ENCODE data around the genes TMEM11 and NATD1.

GRCh38 chr17:20095058-20095776, 86.1 kb downstream of the SPECC1 start:
- PRO-cap: bidirectional peak, plus-strand start at chr17:20095535, minus-strand start at chr17:20095424

GRCh38 chr17:20206157-20206546, 197.0 kb downstream of the SPECC1 start:
- PRO-cap: no peak

GRCh38 chr17:20281690-20282366, 185.5 kb downstream of the LGALS9B start:
- PRO-cap: no peak

DNA sequence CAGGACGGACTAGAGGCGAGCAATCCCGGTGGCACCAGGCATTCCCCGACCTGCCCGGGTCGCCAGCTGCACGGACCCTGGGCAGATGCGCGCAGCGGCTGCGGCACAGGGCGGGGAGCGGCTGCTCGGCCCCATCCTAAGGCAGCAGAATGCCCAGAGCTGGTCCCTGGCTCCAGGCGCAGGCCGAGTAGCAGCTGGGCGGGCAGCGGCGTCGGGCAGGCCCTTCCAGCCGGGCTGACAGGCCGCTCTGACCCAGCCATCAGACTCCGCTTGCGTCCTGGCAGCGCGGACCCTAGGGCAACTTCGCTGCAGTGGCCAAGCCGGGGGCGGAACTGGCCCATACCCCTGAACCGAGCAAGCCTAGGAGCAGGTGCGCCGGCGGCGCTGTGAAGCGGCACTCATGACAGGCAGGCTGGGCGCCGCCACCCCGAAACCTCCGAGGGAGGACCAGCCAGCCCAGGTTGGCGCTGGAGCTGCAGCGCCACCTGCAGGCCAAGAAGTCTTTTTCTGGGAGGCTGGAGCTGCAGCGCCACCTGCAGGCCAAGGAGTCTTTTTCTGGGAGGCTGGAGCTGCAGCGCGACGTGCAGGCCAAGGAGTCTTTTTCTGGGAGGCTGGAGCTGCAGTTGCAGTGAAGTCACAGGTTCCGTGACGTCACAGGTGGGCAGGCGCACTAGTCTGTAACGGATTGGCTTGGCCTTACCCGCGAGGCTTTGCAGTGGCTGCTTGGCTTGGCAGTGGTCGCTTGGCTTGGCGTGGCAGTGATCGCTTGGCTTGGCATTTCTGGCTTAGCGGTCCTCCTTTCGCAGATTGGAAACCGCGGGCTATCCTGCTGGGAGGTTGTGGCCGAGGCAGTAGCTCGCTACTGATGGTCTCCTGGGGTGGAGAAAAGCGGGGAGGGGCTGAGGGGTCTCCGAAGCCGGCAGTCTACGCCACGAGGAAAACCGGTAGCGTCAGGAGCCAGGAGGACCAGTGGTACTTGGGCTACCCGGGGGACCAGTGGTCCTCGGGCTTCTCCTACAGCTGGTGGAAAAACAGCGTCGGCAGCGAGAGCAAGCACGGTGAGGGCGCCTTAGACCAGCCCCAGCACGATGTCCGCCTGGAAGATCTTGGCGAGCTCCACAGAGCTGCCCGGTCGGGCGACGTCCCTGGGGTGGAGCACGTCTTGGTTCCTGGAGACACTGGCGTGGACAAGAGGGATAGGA, 146.5 kb downstream of the LGALS9B start:
- PRO-cap: unidirectional peak, minus-strand start at position 605 of the sequence

- PRO-cap: no peak
Measured at GRCh38 chr17:20447998-20448251, 19.4 kb downstream of the LGALS9B start.

DNA sequence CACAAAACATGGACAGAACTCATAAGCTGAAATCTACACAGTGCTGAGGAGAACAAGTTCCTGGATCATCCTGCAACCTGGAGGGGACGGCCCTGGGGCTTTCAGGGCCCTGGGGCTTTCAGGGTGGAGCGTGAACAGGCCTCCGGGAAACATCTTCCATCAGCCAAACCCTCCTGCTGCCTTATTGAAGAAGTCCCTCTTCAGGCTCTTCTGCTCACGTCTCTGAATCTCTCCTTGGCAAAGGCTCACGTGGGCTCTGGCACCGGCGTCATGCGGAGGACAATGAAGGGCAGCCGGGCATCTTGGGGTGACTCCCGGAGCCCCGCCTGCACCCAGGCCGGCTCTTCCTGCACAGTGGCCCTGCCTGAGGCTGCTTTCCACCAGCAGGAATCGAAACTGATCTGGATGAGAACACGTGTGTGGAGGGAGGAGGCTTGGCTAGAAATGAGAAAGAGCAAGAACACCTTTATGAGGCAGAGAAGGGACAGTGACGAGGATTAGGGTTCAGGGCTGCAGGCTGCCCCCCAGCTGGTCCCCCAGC, 127.4 kb downstream of the CDRT15L2 start:
- PRO-cap: no peak

- PRO-cap: no peak
Measured at GRCh38 chr17:20920717-20921333, 122.0 kb downstream of the USP22 start.

- PRO-cap: no peak
Measured at GRCh38 chr17:20998201-20998552, 44.6 kb downstream of the USP22 start.

DNA sequence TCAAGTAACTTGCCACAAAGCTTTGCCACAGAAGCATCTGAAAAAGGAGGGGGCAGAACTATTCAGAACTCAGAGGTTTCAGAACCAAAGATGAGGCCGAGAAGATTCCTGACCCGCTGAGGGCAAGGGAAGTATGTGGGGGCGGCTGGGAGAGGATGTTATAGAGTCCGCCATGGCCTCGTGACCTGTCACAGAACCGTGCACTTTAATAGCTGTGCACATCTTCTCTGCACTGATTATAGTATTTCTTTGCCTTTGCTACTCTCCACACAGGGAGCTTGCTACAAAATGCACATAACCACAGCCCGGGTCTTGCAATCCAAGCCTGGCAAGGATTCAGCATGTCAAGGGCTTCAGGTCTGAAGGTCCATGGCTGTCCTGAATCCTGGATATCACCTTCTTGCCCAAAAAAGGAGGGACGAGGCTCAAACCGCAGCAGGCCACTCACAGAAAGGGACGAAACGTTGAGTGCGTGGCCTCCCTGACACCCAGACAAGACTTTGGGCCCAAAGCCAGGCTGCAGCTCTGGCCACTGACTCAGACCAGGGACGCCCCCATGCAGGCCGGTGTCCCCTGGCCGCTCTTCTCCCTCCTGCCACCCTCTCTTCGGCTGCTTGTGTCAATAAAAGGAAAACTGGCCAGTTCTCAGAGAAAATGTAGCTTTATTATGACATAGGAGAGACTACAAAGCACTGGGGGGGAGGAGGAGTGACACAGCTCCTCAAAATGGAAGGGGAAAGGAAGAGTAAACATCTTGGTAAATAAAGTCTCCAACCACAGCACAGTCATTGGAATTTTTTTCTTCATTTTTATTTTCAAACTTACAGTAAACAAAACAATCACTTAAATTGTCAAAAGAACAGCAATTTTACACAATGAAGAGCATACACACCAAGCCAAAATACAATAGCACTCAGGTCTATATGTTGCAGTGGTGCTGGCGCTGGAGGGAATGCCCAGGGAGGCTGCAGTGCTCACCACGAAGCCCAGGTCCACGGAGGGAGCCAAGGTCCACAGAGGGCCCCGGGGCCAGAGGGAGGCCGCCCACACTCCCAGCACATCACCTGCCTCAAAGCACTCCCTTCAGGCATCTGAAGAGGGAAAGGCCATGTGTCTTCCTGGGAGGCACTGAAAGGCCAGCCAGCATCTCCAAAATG, 43.5 kb downstream of the USP22 start:
- PRO-cap: no peak

DNA sequence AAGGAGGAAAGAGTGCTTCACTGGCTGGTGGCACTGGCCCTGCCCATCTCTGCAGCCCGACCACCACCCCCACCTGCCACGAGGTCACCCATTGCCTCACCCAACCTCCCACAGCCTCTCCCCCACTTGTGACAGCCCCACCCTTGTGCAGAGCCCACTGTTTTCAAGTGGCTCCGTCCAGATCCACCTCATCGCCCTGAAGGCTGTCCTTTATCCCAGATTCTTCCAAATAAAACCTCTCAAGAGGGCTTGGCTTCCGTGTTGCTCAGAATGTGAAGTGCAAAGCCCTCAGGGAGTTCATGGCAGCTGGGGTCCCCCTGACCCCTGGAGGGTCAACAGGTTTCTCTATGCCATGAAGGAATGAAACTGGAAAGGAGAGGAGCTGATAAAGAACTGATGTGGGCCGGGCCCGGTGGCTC, 39.6 kb downstream of the USP22 start:
- PRO-cap: no peak

- PRO-cap: no peak
Measured at GRCh38 chr17:21098793-21099666, 27.7 kb upstream of the DHRS7B start.

DNA sequence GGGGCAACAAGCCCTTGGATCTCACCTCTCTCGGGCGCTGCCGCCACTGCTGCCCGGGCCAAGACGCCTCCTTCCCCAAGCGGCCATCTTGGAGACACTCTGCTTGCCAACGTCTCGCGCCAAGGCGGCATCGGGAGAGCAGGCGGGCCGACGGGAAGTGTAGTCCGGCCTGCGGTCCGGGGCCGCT, at the start of gene TMEM11:
Gene TMEM11 (minus strand): TSS at position 96 of the 187 bp plus-strand sequence.
- PRO-cap: bidirectional peak, plus-strand start outside the sequence, minus-strand start at position 85 of the sequence

DNA sequence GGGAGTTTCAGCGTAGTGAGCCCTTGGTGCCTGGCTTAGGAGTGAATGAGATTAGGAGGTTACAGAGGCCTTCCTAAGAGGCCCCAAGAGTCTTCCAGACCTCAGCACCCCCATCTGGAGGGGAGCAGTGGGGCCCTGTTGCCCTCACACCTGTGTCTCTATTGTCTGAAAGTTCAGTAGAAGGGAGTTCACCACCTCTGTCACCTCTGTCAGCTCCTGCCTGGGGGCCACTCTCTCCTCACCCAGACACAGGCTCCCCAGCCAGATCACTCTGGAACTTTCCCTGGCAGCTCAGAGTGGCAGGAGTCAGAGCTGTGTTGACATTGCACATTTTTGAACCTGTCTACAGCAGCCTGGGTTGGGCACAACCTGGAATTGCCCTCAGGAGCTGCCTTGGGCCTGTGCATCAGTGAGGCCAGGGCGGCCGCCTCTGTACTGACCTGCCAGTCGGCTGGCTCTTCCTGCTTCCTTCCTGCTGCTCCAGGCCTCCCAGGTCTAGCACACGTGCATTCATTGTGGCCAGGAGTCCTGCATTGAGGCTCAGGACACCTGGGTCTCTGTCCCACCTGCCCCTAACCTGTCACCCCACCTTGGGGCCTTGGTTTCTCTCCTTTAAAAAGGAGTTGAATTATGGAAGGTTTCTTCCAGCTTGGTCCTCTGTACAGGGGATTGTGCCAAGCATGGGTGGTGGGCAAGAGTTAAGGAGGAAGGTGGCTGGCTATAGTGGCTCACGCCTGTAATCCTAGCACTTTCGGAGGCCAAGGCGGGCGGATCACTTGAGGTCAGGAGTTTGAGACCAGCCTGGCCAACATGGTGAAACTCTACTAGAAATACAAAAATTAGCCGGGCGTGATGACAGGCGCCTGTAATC, 14.2 kb upstream of the TMEM11 start:
- PRO-cap: no peak

DNA sequence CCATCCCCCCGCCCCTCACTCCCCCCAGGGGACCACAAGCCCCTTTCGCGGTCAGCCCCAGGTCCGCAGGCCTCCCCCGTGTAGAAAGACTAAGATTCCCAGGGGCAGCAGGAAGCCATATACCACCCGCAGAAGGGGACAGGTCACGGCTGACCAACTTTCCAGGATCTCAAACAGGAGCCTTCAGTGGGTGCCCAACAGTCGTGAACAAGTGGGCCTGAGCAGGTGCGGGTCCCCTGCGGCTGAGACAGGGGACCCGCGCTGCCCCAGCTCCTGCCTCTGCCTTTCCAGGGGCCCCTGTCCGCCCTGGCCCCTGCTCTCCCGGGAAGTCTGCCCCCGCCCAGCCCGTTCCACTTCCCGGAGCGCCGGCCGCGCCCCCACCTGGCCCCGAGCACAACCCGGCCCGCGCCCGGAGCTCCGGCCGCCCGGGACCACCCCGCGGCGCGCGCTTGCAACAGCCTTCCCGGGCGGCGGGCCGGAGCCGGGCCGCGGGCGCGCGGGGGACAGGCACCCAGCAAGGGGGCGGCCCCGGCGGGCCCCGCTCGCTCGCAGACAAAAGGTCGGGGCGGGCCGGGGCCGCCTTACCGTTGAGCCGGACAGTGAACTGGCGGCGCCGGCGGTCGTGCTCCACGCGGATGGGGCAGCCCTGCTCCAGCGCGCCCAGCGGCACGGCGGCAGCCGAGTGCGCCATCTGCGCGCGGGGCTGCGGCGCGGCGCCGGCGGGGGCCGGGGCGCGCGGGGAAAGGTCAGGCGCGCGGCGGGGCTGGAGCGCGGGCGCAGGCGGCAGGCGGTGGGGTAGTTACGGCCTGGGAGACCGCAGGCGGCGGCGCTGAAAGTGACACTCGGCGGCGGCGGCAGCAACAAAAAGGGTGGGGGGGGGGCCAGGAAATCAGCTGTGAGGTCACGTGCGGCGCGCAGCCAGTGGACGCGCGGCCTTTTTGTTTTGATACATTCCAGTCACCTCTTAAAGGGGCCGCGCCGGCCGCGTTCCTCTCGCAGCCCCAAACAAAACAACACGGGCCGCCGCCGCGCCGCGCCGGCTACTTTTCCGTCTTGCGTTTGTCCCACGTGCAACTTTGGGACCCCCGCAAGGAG, at the start of gene NATD1:
Gene NATD1 (minus strand): TSS at position 837 of the 1,095 bp plus-strand sequence.
- PRO-cap: unidirectional peak, minus-strand start at position 837 of the sequence

- PRO-cap: no peak
Measured at GRCh38 chr17:21273133-21273924, 11.2 kb upstream of the MAP2K3 start.

DNA sequence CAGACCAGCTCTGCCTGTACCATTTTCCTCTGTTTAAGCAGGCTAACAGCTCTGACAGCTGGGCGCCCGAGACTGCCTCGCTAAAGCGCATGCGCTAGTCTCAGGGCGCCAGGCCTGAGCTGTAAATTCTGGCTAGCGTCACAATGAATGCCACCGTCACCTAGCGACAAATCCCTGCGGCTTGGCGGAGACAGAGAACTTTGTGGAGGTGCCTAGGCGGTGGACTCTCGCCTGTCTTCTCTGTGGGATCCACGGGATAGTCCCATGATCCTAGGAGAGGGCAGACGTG, 573.9 kb downstream of the KCNJ18 start:
- PRO-cap: no peak

- PRO-cap: no peak
Measured at GRCh38 chr17:22523975-22524819, 831.9 kb downstream of the KCNJ18 start.

- PRO-cap: no peak
Measured at GRCh38 chr17:27264440-27264639, 29.6 kb upstream of the WSB1 start.

GRCh38 chr17:27495489-27495838, 39.2 kb downstream of the KSR1 start:
- PRO-cap: no peak

GRCh38 chr17:27551596-27552262, 79.3 kb upstream of the LGALS9 start:
- PRO-cap: no peak